ENCODE measurements around the gene LRRD1.

DNA sequence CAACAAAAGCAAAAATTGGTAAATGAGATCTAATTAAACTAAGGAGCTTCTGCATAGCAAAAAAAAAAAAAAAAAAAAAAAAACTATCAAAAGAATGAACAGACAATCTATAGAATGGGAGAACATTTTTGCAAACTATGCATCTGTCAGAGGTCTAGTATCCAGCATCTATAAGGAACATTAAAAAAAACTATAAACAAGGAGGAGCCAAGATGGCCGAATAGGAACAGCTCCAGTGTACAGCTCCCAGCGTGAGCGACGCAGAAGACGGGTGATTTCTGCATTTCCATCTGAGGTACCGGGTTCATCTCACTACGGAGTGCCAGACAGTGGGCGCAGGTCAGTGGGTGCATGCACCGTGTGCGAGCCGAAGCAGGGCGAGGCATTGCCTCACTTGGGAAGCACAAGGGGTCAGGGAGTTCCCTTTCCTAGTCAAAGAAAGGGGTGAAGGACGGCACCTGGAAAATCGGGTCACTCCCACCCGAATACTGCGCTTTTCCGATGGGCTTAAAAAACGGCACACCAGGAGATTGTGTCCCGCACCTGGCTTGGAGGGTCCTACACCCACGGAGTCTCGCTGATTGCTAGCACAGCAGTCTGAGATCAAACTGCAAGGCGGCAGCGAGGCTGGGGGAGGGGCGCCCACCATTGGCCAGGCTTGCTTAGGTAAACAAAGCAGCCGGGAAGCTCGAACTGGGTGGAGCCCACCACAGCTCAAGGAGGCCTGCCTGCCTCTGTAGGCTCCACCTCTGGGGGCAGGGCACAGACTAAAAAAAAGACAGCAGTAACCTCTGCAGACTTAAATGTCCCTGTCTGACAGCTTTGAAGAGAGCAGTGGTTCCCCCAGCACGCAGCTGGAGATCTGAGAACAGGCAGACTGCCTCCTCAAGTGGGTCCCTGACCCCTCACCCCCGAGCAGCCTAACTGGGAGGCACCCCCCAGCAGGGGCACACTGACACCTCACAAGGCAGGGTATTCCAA lies 303.4 kb upstream of the GRM3 start:
- PRO-cap: unidirectional peak, plus-strand start at position 213 of the sequence; unidirectional peak, minus-strand start at position 586 of the sequence

- PRO-cap: no peak
Observed at GRCh38 chr7:86978524-86979232, 80.8 kb downstream of the ELAPOR2 start.

GRCh38 chr7:87058456-87059466 lies 693 bp downstream of the ELAPOR2 start:
- PRO-cap: unidirectional peak, plus-strand start at chr7:87059333

DNA sequence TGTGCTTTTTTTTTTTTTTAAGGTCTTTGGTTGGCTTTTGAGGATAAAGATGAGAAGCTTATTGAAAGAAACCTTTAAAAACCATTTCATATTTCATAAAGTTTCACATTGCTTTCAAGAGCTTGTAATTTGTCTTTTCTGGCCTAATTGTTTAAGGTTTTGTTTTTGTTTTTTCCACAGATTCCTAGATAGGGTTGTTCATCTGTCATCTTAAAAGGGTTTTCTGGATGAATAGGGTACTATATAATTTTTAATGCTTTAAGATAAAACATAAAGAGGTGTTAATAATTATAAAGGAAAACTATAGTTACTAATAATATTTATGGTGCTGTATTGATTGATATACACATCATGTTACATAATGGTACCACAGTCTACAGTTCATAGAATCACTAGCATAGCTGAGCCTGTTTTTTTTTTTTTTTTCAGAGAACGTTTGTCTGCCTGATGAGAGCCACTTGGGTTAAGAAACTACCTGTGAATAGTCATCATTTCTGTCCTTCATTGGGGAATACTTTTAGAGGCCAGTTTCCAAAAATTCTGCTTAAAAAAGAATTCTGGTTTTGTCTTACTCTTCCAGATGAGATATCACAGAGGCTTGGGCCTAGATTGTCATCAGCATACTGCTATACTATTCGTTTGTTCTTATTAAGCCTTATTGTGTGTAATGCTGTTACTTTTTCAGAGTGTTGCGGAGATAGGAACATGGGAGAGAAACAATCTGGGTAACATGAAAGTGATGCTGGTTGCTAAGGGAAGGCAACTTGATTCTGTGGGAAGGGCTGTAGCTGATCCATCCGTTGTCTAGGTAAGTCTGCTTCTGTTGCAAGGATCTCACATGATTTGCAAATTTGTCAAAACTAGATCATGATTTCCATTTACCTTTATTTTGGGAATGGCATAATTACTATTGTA lies 10.8 kb downstream of the DMTF1 start:
- PRO-cap: no peak

DNA sequence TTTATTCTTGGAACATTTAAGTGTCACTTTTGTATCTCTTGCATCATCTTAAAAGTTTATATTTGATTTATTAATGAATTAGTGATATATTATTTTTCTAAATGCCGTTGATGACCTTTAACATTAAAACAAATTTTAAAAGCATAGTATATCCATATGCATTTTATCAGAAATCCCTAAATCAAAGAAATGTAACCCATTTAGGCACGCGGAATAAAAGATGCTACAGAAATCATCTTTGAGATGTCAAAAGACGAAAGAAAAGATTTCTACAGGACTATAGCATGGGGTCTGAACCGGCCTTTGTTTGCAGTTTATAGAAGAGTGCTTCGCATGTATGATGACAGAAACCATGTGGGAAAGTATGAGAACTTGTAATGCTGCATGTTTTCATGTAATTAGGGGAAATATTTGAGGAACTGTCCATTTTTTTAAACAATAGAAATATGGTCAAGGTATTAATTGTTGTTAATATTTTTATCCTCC lies 27.1 kb downstream of the DMTF1 start:
- PRO-cap: no peak

- PRO-cap: no peak
Observed at GRCh38 chr7:87599181-87599773, 1.4 kb downstream of the ABCB1 start.

DNA sequence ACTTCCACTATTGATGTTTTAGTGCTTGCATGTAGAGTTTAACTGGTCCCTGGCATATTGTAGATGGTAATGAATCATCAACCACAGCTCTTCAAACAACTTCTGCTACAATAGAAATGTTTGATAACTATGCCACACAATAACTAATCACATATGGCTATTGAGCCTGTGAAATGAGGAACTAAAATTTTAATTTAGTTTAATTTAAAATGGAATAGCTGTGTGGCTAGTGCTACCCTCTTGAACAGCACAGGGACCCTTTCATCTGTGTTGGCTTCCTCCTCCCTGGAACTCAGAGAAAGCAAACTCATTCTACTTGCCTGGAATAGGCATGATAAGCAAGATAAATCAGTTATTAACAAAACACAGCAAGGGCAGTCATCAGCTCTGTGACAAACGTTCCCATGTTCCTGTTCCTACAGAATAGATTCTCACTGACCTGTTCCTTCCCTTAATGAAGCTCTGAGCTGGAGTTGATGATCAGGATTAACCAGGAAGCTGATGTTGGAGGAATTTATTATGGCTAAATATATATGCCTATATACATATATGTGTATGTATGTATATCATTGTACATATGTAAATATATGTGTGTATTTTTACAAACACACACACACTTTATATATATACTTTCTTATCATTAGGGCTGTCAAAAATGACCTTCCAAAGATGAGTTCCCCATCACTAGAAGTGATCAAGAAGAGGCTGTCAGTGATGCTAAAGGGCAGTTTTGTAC lies 5.1 kb upstream of the SRI start:
- PRO-cap: no peak

- PRO-cap: no peak
Observed at GRCh38 chr7:90214329-90215324, 3.1 kb downstream of the STEAP2 start.

- PRO-cap: no peak
Observed at GRCh38 chr7:90222826-90223290, 11.3 kb downstream of the STEAP2 start.

GRCh38 chr7:90461303-90461890 lies 8.0 kb upstream of the PTTG1IP2 start:
- PRO-cap: no peak

GRCh38 chr7:90696370-90697265 lies 100.5 kb downstream of the CDK14 start:
- PRO-cap: no peak

- PRO-cap: no peak
Observed at GRCh38 chr7:90718938-90719762, 123.0 kb downstream of the CDK14 start.

DNA sequence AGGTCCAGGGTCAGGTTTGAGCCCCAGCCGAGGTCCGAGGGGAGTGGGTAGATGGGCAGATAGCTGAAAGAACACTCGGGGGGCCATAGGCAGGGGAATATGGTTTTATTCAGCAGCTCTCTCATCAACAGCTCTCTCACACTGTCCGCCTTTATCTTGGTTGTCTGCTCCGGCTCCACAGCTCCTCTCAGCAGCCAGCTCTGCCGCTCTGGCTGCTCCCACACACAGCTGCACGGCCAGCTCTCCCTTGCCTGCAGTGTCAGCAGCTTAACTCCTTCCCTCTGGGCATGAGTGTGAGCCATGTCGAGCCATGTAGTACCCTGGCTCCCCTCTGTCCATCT lies 170.5 kb downstream of the CDK14 start:
- PRO-cap: no peak

DNA sequence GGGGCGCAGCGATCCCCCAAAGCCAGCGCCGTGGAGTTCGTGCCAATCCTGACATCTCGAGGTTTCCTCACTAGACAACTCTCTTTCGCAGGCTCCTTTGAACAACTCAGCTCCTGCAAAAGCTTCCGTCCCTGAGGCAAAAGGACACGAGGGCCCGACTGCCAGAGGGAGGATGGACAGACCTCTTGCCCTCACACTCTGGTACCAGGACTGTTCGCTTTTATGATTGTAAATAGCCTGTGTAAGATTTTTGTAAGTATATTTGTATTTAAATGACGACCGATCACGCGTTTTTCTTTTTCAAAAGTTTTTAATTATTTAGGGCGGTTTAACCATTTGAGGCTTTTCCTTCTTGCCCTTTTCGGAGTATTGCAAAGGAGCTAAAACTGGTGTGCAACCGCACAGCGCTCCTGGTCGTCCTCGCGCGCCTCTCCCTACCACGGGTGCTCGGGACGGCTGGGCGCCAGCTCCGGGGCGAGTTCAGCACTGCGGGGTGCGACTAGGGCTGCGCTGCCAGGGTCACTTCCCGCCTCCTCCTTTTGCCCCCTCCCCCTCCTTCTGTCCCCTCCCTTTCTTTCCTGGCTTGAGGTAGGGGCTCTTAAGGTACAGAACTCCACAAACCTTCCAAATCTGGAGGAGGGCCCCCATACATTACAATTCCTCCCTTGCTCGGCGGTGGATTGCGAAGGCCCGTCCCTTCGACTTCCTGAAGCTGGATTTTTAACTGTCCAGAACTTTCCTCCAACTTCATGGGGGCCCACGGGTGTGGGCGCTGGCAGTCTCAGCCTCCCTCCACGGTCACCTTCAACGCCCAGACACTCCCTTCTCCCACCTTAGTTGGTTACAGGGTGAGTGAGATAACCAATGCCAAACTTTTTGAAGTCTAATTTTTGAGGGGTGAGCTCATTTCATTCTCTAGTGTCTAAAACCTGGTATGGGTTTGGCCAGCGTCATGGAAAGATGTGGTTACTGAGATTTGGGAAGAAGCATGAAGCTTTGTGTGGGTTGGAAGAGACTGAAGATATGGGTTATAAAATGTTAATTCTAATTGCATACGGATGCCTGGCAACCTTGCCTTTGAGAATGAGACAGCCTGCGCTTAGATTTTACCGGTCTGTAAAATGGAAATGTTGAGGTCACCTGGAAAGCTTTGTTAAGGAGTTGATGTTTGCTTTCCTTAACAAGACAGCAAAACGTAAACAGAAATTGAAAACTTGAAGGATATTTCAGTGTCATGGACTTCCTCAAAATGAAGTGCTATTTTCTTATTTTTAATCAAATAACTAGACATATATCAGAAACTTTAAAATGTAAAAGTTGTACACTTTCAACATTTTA lies 3.1 kb downstream of the FZD1 start:
- PRO-cap: no peak

DNA sequence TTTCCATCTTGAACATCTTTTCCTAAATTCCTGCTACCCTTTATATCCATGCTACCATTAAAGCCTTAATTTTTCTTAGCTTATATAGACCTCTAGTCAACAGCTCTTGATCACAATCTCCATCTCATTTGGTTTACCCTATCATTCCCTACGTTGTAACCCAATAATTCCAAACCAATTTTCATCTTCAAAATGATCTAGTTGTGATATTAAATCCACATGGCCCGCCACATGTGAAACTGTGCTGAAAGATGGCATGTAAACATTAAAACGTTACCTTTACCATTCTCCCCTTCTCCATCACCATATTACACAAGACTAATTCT lies 4.8 kb downstream of the MTERF1 start:
- PRO-cap: no peak

DNA sequence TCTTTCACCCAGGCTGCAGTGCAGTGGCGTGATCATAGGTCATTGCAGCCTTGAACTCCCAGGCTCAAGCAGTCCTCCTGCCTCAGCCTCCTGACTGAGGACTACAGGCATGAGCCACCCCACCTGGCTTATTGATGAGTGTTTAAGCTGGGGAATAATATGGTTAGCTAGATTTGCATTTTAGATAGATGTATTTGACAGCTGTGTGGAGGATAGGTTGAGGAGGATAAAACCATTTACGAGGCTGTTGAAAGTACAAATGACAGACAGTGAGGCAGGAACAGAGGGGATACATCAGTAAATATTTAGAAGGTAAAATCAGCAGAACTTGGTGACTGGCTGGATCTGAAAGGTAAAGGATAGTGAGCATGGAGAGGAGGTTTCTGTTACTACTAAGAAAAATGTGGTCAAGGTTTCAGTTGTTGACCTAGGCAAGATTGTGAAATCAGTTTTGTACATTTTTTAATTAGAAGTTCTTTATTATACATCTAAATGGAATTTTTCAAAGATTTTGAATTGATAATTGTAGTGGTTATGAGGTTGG lies 12.3 kb downstream of the AKAP9 start:
- PRO-cap: no peak

GRCh38 chr7:92006388-92007116 lies 65.9 kb downstream of the AKAP9 start:
- PRO-cap: no peak

GRCh38 chr7:92097880-92098312 lies 36.4 kb downstream of the CYP51A1 start:
- PRO-cap: no peak

- PRO-cap: bidirectional peak, plus-strand start at chr7:92179197, minus-strand start at chr7:92179199
Observed at GRCh38 chr7:92178877-92179447, at the start of gene LRRD1. LRRD1 (minus strand) TSS chr7:92179142.

- PRO-cap: no peak
Observed at GRCh38 chr7:92195082-92195780, 16.3 kb upstream of the LRRD1 start.

Measured in progenitor cell of endocrine pancreas (in vitro differentiated cells).